ENCODE measurements around a stretch of chr15.

DNA sequence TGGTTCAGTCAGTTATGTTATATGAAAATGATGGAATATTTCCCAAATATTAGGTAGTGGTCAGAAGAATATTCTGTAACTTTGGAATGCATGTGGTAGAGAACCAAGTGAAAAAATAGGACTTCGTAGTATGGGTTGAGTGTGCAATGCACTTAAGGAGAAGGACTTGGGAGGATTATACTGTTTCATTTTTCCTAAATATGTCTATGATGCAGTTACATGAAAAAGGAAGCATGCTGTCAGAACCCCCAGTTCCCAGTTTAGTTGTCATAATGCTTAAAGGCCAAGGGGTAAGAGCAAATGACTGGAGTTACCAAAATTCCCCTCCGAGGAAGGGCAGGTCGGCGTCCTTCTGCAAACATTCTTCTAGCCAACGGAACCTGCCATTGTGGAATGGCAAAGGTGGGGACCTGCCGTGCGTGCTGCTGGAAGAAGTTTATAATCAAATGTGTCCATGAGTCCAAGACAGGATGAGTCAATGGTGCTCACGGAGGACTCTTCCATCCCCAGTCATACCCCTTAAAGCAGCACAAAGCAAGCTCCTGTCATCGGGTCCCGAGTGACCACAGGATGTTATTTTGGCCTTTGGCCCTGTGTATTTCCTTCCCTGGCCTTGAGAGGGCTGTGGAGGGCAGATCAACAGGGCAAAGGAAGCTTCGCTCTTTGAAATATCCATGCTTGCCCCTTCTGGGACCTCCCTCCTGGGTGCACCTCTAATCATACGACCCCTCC lies 93.2 kb downstream of the SLCO3A1 start:
- PRO-cap = no peak

GRCh38 chr15:92016210-92017117 lies 163.0 kb downstream of the SLCO3A1 start:
- PRO-cap = no peak

DNA sequence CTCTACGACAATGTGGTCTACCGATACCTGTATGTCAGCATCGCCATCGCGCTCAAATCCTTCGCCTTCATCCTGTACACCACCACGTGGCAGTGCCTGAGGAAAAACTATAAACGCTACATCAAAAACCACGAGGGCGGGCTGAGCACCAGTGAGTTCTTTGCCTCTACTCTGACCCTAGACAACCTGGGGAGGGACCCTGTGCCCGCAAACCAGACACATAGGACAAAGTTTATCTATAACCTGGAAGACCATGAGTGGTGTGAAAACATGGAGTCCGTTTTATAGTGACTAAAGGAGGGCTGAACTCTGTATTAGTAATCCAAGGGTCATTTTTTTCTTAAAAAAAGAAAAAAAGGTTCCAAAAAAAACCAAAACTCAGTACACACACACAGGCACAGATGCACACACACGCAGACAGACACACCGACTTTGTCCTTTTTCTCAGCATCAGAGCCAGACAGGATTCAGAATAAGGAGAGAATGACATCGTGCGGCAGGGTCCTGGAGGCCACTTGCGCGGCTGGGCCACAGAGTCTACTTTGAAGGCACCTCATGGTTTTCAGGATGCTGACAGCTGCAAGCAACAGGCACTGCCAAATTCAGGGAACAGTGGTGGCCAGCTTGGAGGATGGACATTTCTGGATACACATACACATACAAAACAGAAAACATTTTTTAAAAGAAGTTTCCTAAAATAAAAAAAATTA lies 230.7 kb upstream of the ST8SIA2 start:
- PRO-cap = no peak

GRCh38 chr15:92394353-92395381 lies 986 bp downstream of the ST8SIA2 start:
- PRO-cap = no peak

- PRO-cap = unidirectional peak, minus-strand start at chr15:92521797
Measured at GRCh38 chr15:92521680-92522023, 128.0 kb downstream of the ST8SIA2 start.

DNA sequence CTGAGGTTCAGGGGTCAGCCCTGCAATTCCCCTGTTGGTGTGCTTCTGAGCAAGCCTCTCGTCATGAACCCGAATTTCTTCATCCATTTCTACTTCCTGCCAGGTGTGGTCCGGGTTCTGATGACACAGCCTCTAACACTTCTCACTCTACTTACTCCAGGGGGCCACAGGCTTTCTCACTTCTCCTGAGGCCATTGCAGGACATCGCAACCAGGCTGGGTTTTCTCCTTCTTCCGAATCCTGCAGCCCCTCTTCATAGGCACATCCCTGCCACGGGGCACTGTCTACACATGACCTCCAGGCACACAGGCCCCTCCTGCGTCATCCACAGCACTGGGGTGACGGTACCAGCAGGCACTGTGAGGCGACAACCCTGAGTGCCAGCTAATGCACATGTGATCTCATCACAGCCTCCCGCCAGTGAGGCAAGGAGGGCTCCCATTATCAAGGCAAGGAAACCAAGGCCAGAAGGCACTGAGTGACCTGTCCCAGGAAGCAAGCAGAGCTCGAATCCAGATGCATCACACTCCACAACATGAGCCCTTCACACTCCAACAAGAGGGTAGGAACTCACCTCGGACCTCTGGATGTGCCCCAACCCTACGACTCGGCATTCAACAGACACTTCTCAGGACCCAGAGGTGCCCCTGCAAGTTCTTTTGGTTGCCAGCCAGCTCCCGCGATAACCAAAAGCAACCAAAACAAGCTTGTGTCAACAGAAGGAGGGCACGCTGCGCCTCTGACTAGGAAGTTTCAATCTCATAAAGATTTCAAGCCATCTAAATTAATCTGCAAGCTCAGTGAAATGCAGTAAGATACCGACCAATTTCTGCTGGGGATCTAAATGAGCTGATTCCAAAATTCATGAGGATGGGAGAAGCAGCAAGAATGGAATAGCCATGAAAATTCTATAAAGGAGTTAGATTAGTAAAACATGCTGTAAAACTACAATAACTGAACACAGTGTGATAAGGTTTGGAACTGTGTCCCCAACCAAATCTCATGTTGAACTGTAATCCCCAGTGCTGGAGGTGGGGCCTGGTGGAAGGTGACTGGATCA lies 16.7 kb downstream of the FAM174B start:
- PRO-cap = no peak

GRCh38 chr15:92645270-92646224 lies 10.0 kb downstream of the FAM174B start:
- PRO-cap = no peak

- PRO-cap = no peak
Measured at GRCh38 chr15:92667392-92668337, 12.1 kb upstream of the FAM174B start.

- PRO-cap = no peak
Measured at GRCh38 chr15:92811525-92811861, 88.6 kb upstream of the CHD2 start.

- PRO-cap = bidirectional peak, plus-strand start at chr15:92831832, minus-strand start at chr15:92831867; bidirectional peak, plus-strand start at chr15:92832090, minus-strand start at chr15:92831987
Measured at GRCh38 chr15:92831246-92832317, 68.5 kb upstream of the CHD2 start.

DNA sequence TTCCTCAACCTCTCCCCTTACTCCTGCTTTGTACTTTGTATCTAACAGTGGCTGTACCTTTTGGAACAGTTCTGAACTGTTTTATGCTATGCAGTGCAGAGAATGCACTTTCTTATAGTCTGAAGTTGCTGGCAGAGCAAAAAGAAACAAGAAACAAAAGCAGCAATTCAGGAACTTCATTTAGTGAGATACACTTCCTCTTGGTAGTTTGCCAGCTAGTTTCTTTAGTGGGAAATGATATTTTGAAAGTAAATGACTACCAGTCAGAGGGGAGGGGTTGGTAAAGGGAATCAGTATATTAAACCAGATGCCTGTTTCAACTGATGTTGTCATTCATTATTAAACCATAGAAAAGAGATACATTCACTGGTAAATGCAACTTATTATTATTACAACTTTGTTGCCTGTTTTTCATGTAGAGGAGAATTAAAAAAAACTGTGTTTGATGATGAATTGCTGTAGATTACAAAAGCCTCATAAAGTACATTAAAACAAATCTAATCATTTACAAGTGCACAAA lies 54.9 kb upstream of the CHD2 start:
- PRO-cap = no peak

- PRO-cap = no peak
Measured at GRCh38 chr15:92897964-92898433, 2.1 kb upstream of the CHD2 start.

DNA sequence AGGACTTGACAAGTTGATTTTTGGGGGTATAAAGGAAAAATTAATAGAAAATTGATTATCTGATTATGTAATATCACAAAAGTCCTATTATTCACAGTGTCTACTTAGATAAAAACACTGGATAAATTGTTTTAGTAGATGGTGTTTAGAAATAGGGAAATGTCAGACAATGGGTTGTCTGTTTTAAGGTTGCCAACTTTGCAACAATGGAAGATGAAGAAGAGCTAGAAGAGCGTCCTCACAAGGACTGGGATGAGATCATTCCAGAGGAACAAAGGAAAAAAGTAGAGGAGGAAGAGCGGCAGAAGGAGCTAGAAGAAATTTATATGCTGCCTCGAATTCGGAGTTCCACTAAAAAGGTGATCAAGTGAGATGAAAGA lies 84.0 kb downstream of the CHD2 start:
- PRO-cap = no peak

GRCh38 chr15:92985362-92985885 lies 85.3 kb downstream of the CHD2 start:
- PRO-cap = no peak

GRCh38 chr15:92992833-92993390 lies 92.8 kb downstream of the CHD2 start:
- PRO-cap = no peak

GRCh38 chr15:93051925-93052514 lies 37.0 kb downstream of the RGMA start:
- PRO-cap = no peak

GRCh38 chr15:93063886-93064185 lies 25.2 kb downstream of the RGMA start:
- PRO-cap = no peak

DNA sequence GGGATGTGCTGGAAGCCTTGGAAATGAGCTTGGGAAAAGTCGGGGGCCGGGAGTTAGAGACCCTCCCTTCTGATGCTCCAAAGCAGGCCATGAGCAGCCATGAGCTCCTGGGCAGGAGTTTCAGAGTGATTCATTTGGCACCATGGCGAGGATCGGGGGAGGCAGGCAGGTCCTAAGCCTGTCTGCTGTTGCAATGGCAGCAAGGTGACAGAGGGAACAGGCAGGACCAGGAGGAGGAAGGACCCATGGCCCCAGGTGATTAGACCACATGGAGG lies 21.4 kb downstream of the RGMA start:
- PRO-cap = no peak

DNA sequence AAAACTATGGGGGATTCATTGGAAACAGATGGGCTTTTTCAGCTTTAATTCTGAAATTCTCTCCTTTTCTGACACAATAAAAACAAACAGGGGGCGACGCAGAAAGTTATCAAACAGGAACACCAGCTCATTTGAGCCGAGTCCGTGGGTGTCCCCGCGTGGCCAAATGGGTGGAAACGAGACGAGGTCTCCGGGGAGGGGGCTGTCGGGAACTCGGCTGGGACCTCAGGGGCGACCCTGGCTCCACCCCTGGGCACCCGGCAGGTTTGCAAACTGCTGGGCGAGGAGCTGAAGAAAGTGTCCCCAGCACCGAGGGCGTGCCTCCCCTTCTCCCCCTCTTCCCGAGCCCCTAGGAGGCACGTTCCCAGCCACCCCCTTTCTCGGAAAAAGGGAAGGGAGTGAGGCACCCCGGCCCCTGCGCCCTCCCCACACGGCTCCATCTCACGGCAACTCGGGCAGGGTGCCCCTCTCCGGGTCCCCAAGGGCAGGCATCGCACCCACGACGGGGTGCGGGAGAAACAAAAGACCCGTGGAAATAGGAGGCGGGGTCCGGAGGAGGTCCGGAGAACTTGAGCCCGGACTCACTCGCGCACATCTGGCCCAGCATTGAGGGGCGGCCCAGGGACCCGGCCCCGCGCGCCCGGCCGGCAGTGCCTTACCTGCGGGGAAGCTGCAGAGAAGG lies 16.6 kb downstream of the RGMA start:
- PRO-cap = no peak

- PRO-cap = no peak
Measured at GRCh38 chr15:93985896-93986444, 245.4 kb upstream of the MCTP2 start.